ENCODE data around the genes RGSL1, ARPC5 and RNF2.

DNA sequence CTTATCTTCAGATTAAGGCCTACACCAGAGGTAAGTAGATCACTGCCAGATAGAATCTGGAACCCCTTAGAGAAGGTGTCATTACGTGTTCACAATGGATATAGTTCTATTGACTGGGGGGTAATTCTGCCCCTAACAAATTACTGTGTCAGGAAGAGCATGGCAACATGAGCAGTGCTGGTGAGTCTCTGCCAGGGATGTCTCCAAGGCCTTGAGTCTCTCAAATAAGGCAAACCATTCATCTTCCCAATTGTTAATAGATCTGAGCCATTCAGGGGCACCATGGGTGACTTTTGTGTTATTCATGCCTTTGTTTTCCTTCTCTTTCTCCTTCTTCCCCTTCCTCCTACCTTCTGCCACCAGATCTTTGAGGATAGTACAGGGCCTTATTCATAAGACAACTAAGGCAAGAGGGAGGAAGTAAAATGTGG is at the start of gene RGSL1:
RGSL1 (plus strand) TSS at position 148 of the 431 bp plus-strand sequence.
- PRO-cap, 7 experiments = no peak in any of the 7 experiments
- RAMPAGE, long total RNA, 2 experiments = no peak in any of the 2 experiments

GRCh38 chr1:182804437-182804806 is 14.8 kb downstream of the NPL start:
- PRO-cap, 7 experiments = no peak in any of the 7 experiments
- RAMPAGE, long total RNA, 2 experiments = no peak in any of the 2 experiments

DNA sequence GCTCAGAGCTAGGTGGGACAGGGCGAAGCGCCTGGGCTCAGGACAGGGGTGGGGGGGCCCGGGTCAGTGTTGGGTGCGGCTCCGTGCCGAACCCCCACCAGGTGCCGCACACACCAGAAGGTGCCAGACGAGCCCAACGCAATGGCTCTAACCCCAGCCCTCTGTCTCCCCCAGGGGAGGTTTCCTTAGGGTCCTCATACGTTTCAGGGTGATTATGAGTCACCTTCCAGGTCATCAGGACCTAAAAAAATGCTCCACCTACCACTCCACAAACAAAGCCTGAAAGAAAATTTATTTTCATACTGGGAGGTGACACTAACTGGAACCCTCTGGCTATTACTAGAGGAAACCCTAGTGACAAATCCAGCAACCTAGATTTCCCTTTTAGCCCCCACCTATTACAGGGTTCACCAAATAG is 414 bp upstream of the SHCBP1L start:
- PRO-cap, 7 experiments = no peak in any of the 7 experiments
- RAMPAGE, long total RNA, 2 experiments = no peak in any of the 2 experiments

- PRO-cap, 7 experiments = no peak in any of the 7 experiments
- RAMPAGE, long total RNA, 2 experiments = no peak in any of the 2 experiments
Measured at GRCh38 chr1:183070574-183071901, 47.8 kb downstream of the LAMC1 start.

GRCh38 chr1:183108655-183109136 is 77.4 kb upstream of the LAMC2 start:
- PRO-cap, 7 experiments = no peak in any of the 7 experiments
- RAMPAGE, long total RNA, 2 experiments = no peak in any of the 2 experiments

DNA sequence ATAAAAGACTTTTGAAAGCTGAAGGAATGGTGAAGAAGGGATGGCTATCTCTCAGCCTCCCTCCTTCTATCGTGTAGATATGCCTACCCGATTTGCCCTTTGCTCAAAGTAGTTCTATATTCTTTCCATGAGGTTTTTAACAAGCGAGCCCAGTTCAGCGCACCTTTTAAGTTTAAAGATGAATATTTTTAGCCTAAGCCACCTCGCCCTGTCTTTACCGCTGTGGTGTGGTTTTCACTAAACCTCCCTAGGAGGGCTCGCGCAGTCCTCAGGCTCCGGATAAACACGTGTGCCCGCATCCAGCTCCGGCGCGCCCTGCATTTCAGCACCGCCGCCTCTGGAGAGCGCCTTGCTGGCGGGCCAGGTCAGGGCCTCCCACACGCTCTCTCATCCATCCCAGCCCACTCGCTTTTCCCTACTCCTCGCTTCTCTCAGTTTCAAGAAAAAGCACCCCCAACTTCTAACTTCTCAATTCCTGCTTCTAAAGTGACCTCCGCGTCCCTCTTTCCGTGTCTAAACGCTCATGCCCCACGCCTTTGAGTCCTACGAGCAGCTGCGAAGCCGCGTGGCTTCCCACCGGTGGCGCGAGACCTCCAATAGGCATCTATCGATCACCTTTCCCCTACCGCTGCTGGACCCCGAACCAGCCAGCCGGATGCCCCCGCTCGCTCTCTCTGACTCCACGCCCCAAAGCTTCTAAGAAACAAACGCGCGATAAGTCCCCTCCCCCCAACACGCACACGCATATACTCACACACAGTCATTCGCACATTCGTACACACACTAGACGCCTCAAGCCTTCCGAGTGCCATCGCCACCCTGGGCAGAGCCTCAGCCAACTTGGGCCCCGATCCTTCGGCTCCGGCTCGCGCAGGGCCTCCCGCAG is 1.3 kb downstream of the NMNAT2 start:
- PRO-cap, 7 experiments = no peak in any of the 7 experiments
- RAMPAGE, long total RNA, 2 experiments = no peak in any of the 2 experiments

- PRO-cap, 7 experiments = no peak in any of the 7 experiments
- RAMPAGE, long total RNA, 2 experiments = no peak in any of the 2 experiments
Measured at GRCh38 chr1:183600493-183601118, 10.3 kb upstream of the NCF2 start.

DNA sequence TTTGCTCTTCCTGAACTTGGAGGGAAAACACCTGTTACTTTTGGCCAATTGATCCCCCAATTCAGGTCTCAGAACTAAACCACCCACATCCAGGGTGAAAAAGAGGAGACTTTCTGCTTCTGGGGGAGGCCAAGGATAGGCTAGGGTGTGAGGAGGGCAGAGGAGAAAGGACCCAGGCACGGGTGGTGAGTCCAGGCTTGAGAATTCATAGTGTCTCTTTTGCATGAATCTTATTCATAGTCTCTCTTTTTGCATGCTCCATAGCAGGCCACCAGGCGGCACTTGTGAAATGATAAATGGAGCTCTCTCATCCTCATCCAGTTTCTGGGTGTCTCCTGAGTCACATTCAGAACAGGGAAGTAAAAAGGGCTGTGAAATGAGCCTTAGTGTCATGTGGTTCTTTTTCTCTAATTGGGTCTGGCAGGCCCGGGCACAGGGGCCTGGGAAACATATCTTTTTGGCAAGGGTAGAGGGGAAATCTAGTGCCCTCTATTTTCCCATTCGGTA is 18.9 kb upstream of the NCF2 start:
- PRO-cap, 7 experiments = peak in 2 of 7 experiments; most common minus-strand start position 337 of the sequence (in 2)
- RAMPAGE, long total RNA, 2 experiments = no peak in any of the 2 experiments

GRCh38 chr1:183635372-183636231 is at the start of gene ARPC5:
Gene ARPC5 (minus strand): TSS chr1:183635783.
- PRO-cap, 7 experiments = peak in 7 of 7 experiments; most common plus-strand start chr1:183636109 (in 7); most common minus-strand start chr1:183635783 (in 4)
- RAMPAGE, long total RNA, 2 experiments = start-site peak on the plus strand in 1 of 2 experiments, at chr1:183636045-183636123 at its widest, 36 reads per replicate; start-site peak on the minus strand in 2 of 2 experiments, at chr1:183635678-183635952 at its widest, 46 to 1,354 reads per replicate

DNA sequence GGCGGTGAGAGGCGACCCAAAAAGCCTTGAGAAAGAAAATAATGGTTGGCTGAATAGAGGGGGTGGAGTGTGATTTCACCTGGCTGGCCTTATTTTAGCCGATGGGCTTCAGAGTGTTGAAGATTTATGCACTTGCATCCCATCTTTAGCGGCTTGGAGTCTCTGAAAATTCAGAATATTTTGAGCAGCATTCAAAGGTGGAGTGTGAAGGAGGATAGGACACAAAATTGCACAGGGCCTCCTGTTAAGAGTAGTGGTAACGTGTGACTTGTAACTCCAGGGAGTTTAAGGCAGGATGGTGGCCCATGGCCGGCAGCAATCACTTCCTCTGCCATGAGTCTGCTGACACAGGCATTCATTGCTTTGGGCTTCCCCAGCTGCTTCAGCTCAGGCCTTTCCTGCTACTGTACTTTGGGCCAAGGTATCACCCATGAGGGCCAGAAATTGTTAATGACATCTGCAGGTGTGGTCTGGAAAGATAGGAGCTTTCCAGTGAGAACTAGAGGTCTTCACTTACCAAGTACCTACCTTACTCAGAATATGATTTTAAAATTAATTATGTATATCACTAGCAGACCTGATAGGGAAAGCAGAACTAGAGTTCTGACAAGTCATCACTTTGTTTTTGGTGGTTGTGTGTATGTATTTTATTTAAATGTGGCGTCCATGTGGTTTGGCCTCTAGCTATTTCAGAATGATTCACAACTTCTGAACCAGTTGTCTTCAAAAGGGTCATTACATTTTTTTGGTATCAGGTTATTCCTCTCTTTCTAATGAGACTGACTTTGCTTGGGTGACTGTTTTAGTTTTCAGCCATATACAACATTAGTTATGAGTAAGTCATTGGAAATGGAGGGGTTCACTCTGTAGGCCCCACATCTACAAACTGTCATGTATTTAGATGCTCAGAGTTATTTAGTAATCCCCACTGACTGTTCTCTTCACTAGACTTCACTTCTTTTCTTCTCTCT is 2.6 kb downstream of the RGL1 start:
- PRO-cap, 7 experiments = no peak in any of the 7 experiments
- RAMPAGE, long total RNA, 2 experiments = no peak in any of the 2 experiments

DNA sequence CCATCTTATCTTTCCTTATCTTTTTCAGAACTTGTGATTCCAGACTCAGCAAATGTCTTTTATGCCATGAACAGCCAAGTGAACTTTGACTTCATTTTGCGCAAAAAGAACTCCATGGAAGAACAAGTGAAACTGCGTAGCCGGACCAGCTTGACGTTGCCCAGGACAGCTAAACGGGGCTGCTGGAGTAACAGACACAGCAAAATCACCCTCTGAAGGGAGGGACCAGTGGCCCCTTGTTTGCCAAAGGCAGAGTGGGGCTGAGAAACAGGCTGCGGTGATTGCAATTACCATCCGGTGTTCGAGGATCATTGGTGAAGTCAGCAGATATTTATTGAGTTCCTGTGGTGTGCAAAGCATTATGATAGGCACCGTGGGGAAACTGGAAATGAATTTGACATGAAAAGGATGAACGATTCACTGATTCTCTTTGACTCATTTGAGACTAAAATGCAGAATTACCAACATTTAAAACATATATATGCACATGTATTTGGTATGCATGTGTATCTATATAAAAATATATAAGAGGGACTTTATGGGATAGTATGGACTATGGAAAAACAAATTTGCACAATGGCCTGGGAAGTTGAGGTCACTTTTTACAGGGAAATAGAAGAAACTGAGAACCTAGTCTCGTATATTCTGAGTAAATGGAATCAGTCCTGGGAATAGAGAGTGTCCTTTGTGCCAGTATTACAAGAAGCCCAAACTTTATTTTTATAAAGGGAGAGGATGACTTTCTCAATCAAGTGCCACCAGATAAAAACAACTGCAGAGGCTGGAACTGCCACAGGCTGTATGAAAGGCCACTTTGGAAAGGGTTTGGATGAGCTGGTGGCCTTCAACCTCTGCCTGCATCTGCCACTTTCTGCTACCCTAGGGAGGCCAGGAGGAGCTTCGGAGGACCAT is 111.2 kb downstream of the COLGALT2 start:
- PRO-cap, 7 experiments = no peak in any of the 7 experiments
- RAMPAGE, long total RNA, 2 experiments = no peak in any of the 2 experiments

GRCh38 chr1:184035687-184036715 is 1.5 kb downstream of the COLGALT2 start:
- PRO-cap, 7 experiments = peak in 2 of 7 experiments; most common plus-strand start chr1:184036569 (in 2); most common minus-strand start chr1:184036485 (in 1)
- RAMPAGE, long total RNA, 2 experiments = no peak in any of the 2 experiments

GRCh38 chr1:184457344-184458088 is 70.7 kb downstream of the C1orf21 start:
- PRO-cap, 7 experiments = no peak in any of the 7 experiments
- RAMPAGE, long total RNA, 2 experiments = no peak in any of the 2 experiments

DNA sequence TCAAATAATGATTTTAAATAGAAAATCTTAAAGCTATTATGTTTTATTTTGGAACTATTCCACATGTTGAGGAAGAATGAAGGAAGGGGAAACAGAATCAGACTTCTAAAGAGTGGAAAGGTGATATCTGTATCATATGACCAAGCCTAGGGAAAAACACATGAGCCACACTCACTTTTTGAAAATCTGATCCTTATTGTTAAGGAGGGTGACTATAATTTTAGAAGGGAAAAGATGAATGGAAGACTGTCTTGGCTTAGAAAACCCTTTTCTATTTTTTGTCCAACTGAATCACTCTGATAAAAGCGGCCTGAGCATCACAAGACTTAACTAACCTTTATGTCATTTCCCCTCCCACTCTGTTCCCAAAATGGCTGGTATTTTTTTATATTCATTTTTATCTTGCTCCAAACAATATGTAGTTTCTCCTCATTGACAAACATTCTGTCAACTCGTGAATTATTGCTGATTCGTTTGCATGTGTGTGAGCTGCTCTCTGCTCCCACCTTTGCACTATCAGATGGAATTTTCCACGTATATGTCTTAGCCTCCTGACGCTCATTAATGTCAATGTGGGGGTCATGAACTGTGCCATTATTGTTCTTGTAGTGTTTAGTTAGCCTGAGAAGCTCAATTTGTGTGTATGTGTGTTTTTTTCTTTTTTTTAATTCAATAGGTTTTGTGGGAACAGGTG is 169.9 kb downstream of the C1orf21 start:
- PRO-cap, 7 experiments = no peak in any of the 7 experiments
- RAMPAGE, long total RNA, 2 experiments = no peak in any of the 2 experiments

DNA sequence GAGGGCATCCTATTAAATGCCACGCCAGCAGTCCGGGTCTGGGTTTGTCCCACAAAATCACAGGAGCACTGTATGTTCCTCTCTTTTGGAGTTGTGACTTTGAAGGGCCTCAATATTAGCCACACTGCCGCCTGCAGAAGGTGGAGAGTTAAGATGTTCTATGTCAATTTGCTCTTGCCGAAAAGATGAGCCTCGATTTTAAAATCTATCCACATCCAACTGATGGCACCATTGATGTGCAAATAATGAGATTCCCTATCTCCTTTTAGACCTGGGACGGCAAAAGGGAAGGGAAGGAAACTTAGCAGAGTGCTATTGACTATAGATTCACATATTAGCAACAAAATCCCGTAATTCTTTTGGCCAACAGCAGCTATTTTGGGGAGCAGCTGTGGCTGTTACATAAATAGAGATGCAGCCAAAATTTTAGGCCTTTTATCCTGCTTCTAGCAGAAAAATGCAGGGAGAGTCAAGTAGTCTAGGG is 133.7 kb downstream of the EDEM3 start:
- PRO-cap, 7 experiments = peak in 5 of 7 experiments; most common minus-strand start position 408 of the sequence (in 4)
- RAMPAGE, long total RNA, 2 experiments = no peak in any of the 2 experiments

GRCh38 chr1:184959699-184959943 is 14.7 kb downstream of the NIBAN1 start:
- PRO-cap, 7 experiments = no peak in any of the 7 experiments
- RAMPAGE, long total RNA, 2 experiments = no peak in any of the 2 experiments

GRCh38 chr1:185045029-185046224 is at the start of gene RNF2:
Gene RNF2 (plus strand): TSS chr1:185045558.
- PRO-cap, 7 experiments = peak in 7 of 7 experiments; most common plus-strand start chr1:185045558 (in 4); most common minus-strand start chr1:185045279 (in 3)
- RAMPAGE, long total RNA, 2 experiments = start-site peak on the plus strand in 2 of 2 experiments, at chr1:185045441-185045621 at its widest, 36 to 542 reads per replicate

- PRO-cap, 7 experiments = no peak in any of the 7 experiments
- RAMPAGE, long total RNA, 2 experiments = no peak in any of the 2 experiments
Measured at GRCh38 chr1:185165761-185166051, 8.7 kb downstream of the SWT1 start.

DNA sequence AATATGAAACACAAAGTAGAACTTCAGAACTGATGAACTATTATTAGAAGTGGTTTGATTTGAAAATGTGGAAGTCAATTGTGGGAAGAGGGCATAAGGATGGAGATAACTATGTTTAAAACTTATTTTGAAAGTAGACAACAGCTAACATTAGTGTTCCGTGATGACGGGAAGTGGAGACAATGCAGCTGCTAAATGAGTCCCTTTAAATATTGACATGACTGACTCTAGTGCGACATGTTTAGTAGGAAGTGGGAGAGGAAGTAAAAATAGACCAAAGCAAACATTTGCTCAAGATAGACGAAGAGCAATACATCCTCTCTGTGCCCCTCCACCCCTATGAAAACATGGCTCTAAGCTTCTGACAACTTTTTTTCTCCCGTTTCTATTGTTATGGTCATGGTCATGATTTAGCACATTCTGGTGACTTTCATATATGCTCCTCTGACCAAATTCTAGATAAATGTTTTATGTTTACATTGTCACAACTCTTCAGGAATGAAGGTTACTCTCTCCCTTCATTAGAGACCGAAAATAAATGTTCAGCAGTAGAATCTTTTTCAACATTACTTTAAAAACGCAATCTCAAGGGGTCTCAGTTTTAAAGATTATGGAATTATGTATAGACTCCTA is 59.9 kb upstream of the HMCN1 start:
- PRO-cap, 7 experiments = no peak in any of the 7 experiments
- RAMPAGE, long total RNA, 2 experiments = no peak in any of the 2 experiments

- PRO-cap, 7 experiments = no peak in any of the 7 experiments
- RAMPAGE, long total RNA, 2 experiments = no peak in any of the 2 experiments
Measured at GRCh38 chr1:186082111-186082776, 213.8 kb upstream of the PRG4 start.